Iris pigment epithelial cell (primary cell): ENCODE measurements around a stretch of chr15.

DNA sequence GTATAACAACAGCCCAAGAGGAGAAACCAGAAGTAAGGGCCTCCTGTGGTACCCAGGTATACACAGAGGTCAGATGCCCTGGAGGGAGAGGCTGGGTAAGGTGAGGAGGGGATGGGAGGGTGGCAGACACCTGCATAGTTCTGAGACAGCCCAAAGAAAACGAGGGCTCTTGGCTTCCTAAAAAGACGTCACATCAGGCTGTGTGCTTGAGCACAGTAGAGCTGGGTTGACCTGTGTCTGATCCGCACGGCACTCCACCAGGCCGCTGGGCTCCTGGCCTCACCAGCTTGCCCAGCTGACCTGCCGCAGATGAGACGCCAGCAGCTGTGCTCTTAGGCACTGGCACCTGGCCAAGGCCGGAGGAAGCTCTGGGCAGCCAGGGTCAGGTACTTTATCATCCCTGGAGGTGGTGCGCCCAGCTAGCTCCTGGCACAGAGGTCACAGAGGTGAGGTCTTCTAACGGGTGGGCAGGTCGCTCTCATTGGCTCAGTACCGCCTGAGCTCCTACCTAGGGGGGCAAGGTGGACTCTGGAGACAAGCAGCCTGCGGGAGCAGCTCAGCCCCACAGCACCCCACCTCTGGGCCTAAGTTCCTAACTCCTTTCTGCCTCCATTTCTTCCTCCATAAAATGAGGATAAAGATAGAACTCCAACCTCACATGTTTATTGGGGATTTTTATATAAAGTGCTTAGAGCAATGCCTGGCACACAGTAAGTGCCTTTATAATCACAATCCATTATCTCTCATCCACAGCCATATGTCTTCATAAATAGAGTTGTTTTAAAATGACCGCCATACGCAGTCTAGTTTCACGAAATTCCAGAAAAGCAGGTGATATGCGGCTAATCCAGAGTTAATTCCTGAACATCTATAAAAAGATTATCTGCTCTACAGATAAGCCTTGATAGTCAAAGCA is 82.1 kb upstream of the SNRPA1 start:
- RRBS, result no CpG with 5 or more reads among the region's 17 CpGs

DNA sequence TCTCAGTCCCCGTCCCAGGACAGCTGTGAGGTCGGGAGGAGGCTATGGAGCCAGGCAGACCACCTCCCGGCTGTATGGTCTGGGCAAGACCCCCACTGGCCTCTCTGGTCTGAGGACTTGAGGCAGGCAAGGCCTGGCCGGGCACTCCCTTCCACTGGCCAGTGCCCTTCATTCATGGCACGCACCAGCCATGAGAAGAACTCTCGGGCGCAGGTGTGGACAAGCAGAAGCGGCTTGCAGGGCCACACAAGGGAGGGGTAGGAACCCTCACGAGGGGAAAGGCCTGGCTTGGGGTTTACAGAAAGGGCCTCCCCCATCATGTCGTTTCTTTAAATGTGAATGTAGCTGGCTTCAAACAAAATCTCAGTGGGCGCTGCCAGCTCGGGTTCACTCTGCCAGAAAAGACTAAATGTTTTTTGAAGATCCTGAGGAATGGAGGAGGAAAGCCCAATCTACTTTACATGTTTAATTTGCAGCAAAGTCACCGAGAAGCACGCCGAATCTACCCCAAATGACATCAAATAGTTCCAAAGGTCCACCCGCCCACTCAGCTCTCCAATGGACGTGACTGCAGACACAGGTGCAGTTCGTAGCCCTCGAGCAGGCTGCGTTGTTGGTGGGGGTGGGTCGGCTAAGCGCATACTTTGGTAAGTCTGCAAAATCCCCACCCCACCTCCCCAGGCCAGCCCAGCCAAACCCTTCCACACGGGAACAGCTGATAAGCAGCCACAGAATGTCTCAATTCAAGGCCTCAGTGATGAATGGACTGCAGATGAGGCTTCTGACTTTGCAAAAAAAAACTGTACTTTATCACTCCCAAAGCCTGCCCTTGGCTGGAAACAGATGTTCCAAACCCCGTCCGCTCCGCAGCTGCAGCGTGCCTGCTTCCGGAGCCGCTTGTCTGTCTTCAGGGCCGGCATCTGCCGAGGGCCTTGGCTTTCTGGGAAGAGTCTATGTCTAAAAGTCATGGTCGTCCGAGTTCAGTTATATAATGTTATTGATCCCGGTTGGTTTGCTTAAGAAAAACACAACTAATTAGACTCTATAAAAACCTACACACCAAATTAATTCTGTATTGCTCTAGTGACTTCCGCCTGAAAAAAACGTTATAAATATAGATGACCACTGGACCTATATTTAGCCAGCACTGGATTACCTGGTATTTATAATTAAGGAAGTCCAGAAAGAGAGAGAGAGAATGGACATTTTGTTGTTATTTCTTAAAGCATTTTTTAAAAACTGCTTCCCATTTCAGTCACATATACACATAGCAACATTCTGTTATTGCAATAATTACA is 38.3 kb downstream of the PCSK6 start:
- RRBS, result 23% methylated on average over 7 of the region's 36 CpGs

GRCh38 chr15:101455205-101456043 is 34.1 kb downstream of the PCSK6 start:
- RRBS, result 68% methylated on average over 2 of the region's 11 CpGs

- RRBS, result no CpG with 5 or more reads among the region's 26 CpGs
Observed at GRCh38 chr15:101497437-101498220, 8.1 kb upstream of the PCSK6 start.

- RRBS, result 100% methylated on average over 2 of the region's 13 CpGs
Observed at GRCh38 chr15:101531148-101531460, 41.6 kb upstream of the PCSK6 start.